Placental pericyte (primary cell): Measurements from ENCODE around the gene ADSL.

DNA sequence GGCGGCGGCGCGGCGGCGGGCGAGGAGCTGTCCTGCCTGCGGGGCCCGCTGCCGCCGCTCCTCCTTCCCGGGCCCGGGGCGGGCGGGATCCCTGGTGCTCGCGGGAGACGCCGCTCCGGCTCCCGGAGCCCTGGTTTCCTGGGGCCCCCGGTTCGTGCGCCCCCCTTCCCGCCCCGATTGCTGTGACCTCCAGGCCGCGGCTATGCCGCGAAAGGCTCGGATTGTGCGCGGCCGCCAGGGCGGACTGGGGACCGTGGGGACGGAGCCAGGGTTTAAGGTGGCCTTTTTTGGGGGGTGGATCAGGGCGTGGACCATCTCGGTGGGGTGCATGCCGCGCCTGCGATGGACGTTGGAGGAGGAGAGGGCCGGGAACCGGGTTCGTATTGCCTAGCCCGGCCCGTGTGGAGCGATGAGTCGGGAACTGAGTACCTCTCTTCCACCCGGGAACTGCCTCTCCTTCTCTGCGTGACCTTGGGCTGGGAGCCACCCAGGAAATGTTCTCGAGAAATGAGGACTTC is 481 bp downstream of the SYNGR1 start:
- CAGE, long polyA plus RNA = no peak

- CAGE, long polyA plus RNA = no peak
Measured at GRCh38 chr22:39361032-39361683, 11.4 kb downstream of the SYNGR1 start.

DNA sequence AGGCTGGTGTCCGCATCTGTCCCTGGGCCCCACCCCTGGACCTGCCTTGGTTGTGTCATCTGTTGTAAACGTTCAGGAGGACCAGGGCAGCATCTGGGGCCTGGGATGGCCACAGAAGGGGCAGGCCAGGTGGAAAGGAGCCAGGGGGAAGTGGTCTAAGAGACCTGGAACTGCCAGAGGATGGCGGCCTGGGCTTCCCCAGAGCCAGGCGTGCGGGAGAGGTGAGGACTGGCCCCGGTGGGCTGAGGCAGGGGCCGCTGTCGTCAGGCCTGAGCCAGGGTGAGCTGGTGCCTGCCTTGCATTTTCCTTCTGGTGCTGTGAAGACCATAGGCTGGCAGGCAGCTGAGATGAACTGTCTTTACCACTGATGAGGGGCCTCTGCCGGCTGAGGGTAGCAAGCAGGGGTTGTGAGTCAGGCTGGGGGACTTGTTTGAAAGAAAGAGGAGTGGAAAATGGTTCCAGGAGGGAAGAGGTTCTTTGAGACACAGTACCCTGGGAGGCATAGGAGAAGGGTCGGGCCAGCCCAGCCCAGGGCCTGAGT is 26.0 kb upstream of the MGAT3 start:
- CAGE, long polyA plus RNA = no peak

- CAGE, long polyA plus RNA = no peak
Measured at GRCh38 chr22:39462841-39463485, 6.2 kb downstream of the MGAT3 start.

- CAGE, long polyA plus RNA = no peak
Measured at GRCh38 chr22:39472357-39473448, 15.9 kb downstream of the MGAT3 start.

GRCh38 chr22:39494711-39495232 is 7.3 kb upstream of the MIEF1 start:
- CAGE, long polyA plus RNA = no peak

- CAGE, long polyA plus RNA = no peak
Measured at GRCh38 chr22:39522001-39522523, 1.7 kb downstream of the ATF4 start.

DNA sequence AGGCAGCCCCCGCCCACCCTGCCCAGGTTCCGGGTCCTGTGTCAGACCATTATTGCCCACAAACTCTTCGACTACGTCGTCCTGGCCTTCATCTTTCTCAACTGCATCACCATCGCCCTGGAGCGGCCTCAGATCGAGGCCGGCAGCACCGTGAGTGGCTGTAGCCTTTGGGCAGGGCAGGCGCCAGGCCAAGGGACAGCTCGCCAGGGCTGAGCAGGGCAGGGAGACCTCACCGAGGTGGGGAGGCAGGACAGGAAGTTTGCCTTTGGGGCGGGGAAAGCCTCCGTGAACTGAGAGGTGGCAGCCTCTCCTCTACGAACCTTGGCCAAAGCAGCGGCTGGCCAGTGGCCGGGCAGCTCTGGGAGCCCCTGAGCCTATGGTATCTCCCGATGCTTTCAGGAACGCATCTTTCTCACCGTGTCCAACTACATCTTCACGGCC is 93.2 kb downstream of the CACNA1I start:
- CAGE, long polyA plus RNA = no peak

DNA sequence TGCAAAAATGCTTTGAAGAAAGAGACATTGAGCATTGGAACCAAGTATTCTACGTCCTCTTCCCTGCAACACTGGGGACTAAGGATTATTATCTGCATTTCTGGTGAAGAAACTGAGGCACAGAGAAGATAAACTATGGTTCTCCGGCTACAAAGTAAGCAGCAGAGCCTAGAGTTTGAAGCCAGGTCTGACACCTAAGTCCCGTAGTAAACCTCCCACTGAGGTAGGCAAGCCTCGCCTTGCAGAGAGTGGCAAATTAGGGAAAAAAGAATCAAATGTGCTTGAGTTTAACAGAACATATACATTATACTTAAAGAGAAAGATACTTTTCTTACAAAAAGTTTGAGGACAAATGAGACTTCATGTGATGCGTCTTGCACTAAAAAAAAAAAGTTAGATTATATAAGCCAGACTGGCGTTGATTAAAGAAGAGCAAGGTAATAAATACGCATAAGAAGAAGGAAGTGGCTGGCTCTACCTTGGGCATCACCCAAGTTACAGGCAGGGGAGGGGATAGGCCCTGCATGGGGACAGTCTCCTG is 22.5 kb upstream of the TMA7B start:
- CAGE, long polyA plus RNA = no peak

DNA sequence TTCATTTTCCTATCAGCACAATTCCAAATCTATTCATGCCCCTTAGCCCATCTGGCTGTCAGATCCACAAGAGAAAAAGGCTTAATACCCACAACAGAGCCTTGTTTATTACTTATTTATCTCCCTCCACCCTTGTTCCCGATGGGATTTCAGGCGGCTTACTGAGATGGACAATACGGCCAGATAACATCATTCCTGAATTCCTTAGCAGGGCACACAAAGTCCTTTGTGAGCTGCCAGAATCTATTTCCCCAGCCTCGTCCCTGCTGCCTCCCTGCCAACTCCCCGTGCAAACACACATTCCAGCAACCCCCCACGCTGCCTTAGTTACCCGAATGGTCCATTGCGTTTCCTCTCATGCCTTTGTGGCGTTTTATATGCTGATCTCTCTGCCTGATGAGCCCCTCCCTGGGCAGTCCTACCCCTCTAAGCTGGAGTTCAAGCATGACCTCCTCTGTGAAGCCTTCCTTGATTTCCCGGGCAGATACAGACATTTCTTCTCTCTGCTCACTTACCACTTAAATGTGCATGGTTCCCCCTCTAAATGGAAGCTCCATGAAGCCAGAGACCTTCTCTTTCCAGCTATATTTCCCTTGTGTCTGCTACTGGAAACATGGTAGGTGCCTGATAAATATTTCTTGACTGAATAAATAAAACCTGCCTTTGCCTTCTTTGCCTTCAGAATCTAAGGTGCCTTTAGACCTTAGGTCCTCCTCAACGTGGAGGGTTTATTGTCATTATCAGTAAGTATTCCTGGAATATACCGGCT is 8.5 kb downstream of the TMA7B start:
- CAGE, long polyA plus RNA = no peak

DNA sequence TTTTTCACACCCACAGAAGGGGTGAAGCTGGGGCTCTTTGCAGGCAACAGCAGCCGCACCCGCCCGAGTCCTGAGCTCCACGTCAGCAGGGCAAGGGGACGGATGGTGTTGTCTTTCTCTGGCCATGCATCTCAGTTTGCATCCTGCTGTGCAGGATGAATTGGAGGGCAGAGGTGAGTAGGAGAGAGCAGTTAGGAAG is 14.4 kb downstream of the FAM83F start:
- CAGE, long polyA plus RNA = no peak

GRCh38 chr22:40045075-40046017 is 50.6 kb downstream of the FAM83F start:
- CAGE, long polyA plus RNA = no peak

DNA sequence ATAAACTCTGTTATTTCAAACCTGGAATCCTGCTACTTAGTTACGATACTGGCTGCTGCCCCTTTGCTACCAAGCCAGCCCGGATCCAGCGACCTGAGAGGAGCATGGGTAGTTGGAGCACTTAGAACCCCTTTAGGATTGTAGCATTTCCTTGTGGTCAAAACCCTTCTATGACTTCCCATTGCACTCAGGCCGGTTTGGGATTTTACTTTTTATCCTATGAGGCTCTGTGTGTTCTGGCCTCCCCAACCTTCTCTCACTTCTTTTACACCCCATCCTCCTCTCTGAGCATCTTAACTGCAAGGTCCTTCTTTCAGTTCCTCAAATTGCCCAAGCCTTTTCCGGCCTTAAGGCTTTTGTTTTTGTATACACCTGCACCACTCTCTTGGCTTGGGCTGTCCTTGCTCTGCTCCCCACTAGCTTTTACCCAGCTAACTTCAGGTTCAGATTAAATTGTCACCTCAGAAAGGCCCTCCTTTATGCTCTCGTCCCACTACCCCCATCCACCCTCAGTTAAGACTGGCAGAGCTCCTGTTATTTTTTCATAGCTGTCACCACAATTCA is 55.4 kb downstream of the FAM83F start:
- CAGE, long polyA plus RNA = no peak

- CAGE, long polyA plus RNA = no peak
Measured at GRCh38 chr22:40194167-40194541, 16.4 kb downstream of the TNRC6B start.

DNA sequence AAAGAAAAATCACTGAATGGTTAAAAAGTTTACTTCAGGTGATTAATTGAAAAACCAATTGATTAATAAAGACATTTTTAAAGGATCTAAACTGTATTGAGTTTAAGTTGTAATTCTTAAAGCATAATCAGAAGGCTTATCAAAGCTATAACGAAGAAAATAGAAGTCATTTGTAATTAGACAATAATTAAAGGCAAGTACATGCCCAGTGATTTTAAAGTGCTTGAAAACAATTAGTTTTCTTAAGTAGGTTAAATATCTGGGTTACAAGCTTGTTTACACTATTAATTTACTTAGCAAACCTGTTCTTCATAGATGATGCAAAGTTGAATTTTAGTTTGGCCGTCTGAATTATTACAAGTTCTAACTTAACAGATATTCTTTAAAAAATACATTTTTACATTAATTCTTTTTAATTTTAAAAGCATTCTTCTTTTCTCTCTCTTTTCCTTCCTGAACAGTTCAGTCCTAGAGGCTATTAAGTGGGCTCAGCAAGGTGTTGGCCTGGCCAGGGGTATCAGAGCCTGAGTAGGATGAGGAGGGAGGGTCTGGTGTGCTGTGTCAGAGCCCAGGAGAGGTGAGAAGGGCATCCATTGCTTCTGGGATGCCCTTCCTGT is 20.3 kb downstream of the TNRC6B start:
- CAGE, long polyA plus RNA = no peak

DNA sequence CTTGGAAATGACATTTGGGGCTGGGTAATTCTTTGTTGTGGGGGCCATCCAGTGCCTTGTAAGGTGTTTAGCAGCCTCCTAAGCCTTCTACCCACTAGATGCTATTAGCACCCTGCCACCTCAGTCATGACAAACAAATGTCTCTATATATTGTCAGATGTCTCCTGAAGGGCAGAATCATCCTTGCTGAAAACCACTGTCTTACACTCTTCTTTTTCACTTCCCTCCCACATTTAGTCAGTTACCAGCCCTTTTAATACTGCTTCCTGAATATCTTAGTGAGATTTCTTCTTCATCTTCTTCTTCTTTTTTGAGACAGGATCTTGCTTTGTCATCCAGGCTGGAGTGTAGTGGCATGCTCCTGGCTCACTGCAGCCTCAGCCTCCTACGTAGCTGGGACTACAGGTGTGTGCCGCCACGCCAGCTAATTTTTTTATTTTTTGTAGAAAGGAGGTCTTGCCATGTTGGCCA is 33.1 kb downstream of the TNRC6B start:
- CAGE, long polyA plus RNA = no peak

DNA sequence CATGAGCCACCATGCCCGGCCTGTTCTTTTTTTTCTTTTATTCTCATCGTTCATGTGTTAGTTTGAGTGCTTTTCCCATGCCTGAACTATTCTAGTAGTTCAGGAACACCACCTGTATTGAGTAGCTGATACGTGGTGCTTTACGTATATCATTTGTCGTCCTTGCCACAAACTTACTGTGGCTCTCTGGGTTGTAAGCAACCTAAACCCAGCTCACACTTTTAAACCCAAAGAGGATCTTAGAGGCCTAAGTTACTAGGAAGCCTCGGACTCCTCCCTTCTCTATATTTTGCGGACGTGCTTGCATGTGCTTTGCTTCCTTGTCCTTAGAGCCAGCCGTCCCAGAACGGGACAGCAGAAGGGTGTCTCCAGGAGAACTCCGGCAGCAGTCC is 33.6 kb downstream of the TNRC6B start:
- CAGE, long polyA plus RNA = no peak

- CAGE, long polyA plus RNA = no peak
Measured at GRCh38 chr22:40346145-40347058, at the start of gene ADSL. TSS of gene ADSL (plus strand) at chr22:40346500.

GRCh38 chr22:40426102-40426599 is 55.8 kb downstream of the SGSM3 start:
- CAGE, long polyA plus RNA = no peak

DNA sequence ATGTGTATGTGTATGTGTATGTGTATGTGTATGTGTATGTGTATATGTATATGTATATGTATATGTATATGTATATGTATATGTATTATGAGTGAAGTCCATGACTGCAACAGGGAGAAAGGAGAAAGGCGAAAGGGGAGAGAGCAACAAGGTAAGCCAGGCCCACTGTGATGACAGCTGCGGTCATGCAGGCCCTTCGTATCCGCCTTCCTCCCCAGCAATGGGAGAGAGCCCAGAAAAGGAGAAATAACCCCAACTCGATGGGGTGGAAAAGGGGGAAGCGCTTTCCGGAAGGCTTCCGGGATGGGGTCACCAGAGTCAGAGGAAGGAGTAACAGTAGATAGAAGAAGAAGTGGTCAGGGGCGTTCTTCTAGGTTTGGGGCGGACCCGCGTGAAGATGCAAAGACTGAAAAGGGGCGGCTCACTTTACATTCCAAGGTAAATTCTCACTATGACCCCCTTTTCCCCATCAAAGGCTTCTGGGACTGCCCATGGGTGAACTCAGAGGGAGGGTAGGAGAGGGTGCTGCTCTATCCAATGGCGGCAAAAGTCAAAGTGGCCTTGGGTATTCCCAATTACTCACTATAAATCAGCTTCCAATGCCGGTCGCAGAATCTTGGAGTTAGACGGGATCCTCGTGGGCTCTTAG is 1.3 kb upstream of the MRTFA start:
- CAGE, long polyA plus RNA = no peak